Heart right ventricle (tissue), 2 donors: ENCODE data around the genes AP1G1, WDR59 and CTRB2.

GRCh38 chr16:71808580-71809231, at the start of gene AP1G1:
Gene AP1G1, minus strand, starts transcription at chr16:71808834.
- PRO-cap, 2 experiments = peak in 2 of 2 experiments; most common minus-strand start chr16:71808832 (in 1)

- PRO-cap, 2 experiments = no peak in any of the 2 experiments
Measured at GRCh38 chr16:71865049-71865569, 18.9 kb downstream of the ZNF821 start.

- PRO-cap, 2 experiments = no peak in any of the 2 experiments
Measured at GRCh38 chr16:71929910-71930296, 34.6 kb downstream of the IST1 start.

DNA sequence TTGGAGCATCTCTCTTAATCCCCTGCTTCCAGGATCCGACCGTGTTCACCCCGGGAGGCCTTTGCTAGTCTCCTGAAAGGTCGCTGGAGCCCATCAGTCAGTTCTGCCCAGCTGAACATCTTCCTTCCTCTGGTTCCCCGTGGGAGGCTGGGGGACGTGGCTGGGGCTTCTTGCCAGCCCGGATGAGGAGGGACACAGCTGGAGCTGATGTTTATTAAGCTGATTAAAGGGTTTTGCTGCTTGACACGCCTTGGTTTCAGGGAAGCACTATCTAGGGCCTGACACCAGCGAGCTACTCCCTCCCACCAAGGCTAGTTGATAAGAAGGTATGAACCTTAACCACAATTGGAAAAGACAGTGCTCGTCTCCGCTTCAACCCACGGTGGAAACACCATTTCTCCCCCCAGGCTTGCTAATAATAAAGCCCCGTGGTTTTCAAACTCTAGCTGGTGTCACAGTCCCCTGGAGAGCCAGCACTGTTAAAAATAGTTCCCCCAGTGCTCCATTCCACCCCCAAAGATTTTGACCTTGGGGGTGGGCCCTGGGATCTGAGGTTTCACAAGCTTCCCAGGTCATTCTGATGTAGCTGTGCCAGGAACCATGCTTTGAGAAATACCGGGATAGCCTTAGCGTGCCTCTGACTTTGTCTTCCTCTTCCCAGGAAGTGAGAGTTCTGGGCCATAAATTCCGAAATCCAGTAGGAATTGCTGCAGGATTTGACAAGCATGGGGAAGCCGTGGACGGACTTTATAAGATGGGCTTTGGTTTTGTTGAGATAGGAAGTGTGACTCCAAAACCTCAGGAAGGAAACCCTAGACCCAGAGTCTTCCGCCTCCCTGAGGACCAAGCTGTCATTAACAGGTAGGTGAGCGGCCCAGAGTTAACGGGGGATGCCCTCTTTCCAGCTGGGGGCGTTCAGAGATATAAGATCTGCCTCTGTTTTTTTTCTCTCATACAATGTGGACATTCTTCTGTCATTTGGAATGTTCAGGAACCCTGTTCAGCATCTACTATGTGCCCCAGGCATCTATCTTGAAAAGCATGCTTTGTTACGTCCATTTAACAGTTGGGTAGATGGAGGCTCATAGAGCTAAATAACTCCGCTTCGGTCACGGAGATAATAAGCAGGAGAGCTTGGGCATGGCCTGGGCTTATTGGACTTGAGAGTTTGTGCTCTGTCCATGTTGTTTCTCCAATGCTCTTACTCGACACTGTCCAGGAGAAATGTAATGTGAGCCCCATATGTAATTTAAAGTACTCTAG, 5.7 kb downstream of the DHODH start:
- PRO-cap, 2 experiments = no peak in any of the 2 experiments

DNA sequence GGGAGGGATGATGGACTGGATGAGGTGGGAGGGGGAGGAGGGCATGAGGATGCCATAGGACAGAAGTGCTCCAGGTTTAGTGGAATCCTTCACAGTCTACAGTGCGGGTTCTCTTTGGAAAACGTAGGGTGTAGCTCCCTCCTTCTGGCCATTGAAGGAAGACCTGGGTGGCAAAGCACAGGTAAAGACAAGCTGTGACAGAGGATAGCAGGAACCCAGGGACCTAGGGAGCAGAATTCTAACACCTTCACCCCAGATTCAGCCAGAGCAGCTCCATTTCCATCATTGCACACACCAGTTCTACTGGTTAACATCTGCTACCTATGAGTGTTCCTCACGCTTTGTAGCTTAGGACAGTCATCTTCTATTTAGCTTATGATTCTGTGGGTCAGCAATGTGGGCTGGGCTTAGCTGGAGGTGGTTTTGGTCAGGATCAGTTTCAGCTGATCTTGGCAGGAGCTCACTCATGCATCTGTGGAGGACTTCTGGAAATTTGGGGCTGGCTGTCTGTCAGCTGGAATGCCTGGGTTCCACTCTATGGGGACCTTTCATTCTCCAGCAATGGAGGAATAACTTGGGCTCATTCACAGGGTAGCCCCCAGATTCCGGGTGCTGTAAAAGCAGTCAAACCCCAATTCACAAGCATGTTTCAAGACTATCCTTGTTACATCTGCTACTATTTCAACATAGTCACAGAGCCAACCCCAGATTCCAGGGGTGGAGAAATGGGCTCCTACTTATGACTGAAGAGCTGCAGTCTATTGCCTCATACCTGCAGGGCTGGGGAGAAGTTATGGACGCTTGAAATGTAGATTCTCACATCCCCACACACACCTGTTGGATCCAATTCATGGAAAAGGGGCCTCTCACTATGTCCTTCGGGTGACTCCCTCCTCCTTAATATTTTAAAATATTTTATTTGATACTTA, 3.5 kb upstream of the HP start:
- PRO-cap, 2 experiments = no peak in any of the 2 experiments

- PRO-cap, 2 experiments = peak in 1 of 2 experiments; most common plus-strand start chr16:72851162 (in 1); most common minus-strand start chr16:72851025 (in 1)
Measured at GRCh38 chr16:72850880-72851372, 197.0 kb downstream of the ZFHX3 start.

GRCh38 chr16:72876215-72876645, 171.7 kb downstream of the ZFHX3 start:
- PRO-cap, 2 experiments = peak in 1 of 2 experiments; most common minus-strand start chr16:72876385 (in 1)

DNA sequence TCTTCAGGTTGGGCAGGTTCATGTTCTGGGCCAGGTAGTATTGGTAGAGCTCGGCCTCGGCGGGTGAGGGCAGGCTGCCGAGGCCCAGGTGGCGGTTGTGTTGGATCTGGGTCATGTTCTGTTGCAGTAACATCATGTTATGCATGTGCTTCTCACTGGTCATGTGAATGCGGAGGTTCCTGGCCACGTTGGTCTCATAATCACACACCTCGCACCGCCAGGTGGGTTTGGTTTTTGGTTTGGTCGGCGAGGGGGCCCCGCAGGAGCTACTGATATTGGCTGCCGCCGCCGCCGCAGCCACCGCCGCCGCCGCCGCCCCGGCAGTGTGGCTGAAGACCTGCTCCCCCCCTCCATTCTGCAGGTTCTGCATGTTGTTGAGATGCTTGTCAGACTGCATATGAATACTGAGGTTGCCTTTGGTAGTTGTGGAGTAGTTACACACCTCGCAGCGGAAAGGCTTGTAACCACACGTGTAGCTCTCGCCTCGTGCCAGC, 90.4 kb downstream of the ZFHX3 start:
- PRO-cap, 2 experiments = no peak in any of the 2 experiments

GRCh38 chr16:72974187-72974874, 73.6 kb downstream of the ZFHX3 start:
- PRO-cap, 2 experiments = no peak in any of the 2 experiments

- PRO-cap, 2 experiments = no peak in any of the 2 experiments
Measured at GRCh38 chr16:72976250-72977044, 71.5 kb downstream of the ZFHX3 start.

DNA sequence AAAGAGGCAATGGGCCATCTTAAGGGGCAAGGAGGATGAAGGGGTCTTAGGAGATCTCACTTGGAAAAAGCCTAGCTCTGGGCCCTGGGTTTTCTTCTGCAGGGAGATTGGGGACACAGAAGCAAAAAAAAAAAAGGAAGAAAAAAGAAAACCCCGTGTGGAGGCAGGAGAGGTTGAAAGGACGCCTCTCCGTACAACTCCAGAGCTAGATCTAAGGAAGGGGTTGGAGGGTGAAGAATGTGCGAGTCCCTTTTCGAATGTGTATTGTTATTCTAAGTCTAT, 14.6 kb upstream of the ZFHX3 start:
- PRO-cap, 2 experiments = no peak in any of the 2 experiments

- PRO-cap, 2 experiments = no peak in any of the 2 experiments
Measured at GRCh38 chr16:73149444-73149679, 101.4 kb upstream of the ZFHX3 start.

GRCh38 chr16:73157812-73158312, 109.9 kb upstream of the ZFHX3 start:
- PRO-cap, 2 experiments = peak in 1 of 2 experiments; most common plus-strand start chr16:73158110 (in 1); most common minus-strand start chr16:73158020 (in 1)

- PRO-cap, 2 experiments = no peak in any of the 2 experiments
Measured at GRCh38 chr16:73690464-73690833, 606.2 kb upstream of the PSMD7 start.

DNA sequence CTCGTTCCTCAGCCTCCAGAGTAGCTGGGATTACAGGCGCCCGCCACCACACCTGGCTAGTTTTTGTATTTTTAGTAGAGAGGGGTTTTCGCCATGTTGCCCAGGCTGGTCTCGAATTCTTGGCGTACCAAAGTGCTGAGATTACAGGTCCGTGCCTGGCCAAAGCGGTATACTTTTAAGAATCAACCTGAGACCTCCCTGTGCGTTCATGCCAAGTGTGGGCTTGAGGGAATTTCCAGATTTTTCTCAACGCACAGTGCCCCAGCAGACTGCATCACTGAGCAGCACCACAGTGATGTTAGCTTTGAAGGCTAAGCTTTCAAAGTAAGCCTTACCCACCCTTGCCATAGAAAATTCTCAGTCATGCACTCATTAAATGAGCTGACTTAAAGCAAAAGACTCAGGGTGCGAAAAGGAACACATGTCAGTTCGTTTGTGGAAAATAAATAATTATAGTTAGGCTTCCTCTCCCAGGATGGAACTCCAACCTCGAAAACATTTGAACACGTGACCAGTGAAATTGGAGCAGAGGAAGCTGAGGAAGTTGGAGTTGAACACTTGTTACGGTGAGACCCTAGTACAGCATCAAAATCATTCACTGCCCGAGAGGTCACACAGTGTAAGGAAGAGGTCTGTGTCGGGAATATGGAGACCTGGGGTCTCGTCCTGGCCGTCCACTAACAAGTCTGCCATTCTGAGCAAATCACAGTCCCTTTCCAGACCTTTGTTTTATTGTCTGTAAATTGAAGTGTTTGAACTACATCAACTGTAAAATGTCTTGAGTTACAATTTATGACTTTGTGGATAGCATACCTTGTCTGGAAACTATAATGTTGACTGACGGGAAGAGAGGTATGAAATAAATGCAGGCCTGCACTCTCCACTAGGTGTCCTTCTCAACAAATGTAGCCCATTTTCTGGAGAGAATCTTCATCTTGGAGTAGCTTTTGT, 7.5 kb downstream of the PSMD7 start:
- PRO-cap, 2 experiments = no peak in any of the 2 experiments

- PRO-cap, 2 experiments = no peak in any of the 2 experiments
Measured at GRCh38 chr16:74306953-74307878, 10.6 kb downstream of the PSMD7 start.

GRCh38 chr16:74603439-74604322, 3.2 kb downstream of the GLG1 start:
- PRO-cap, 2 experiments = no peak in any of the 2 experiments

GRCh38 chr16:74965481-74966237, 19.3 kb downstream of the WDR59 start:
- PRO-cap, 2 experiments = no peak in any of the 2 experiments

- PRO-cap, 2 experiments = peak in 2 of 2 experiments; most common plus-strand start chr16:74985256 (in 1); most common minus-strand start chr16:74985070 (in 1)
Measured at GRCh38 chr16:74984283-74985428, at the start of gene WDR59. Gene WDR59, minus strand, starts transcription at chr16:74985123.

DNA sequence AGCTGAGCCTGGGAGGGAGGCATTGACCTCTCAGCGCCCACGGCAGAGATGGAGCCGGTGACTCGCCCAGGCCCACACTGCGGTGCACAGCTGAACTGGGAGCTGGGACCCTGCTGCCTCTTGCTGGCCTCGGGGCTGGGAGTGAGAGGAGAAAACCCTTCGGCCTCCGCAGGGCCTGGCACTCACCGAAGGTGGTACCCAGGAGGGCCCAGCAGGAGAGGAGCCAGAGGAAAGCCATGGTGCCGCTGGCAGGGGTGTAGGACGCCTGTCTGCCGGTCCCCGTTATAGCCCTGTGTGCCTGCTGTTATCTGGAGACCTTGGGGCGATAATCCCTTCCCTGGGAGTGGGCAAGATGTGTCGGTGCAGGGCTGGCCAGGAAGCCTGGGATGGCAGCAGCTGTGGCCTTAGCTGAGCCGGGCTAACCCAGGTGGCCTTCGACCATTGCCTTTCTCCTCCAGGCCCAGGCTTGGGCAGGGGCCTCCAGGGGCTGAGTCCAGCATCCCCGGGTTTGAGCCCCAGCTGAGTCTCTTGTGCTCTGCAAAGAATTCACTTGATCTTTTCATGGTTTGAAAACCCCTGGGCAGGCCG, at the start of gene CTRB2:
CTRB2 (minus strand) TSS at position 258 of the 588 bp plus-strand sequence.
- PRO-cap, 2 experiments = no peak in any of the 2 experiments